SJCRH30 (cell line): ENCODE data around the gene PLA2R1.

DNA sequence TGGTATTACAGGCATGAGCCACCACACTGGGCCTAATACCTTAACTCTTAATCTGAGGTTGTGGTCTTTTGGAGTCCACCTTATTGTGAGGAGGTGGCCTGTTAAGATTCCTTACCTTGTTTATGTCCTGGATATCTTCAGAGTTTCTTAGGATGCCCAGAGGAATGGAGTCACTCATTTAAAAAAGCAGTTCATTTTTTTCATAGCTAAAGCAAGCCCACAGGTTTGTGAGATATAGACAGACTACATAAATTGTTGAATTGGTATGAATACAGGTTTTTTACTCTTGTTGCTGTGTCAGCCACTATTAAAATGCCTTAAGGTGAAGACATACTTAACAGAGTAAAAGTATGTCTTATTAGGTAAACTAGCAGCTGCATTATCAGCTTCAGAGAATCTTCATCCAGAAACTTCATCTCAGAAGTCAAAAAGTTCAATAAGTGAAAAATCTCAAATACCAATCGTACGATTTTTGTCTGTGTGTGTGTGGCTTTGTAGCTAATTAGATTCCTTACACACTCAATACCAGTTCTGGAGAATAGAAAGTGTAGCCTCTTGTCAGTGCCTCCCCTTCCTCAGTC, 8.9 kb downstream of the MARCHF7 start:
- RAMPAGE, long total RNA, result no peak

GRCh38 chr2:159750398-159751496, 38.4 kb downstream of the MARCHF7 start:
- RAMPAGE, long total RNA, result no peak

- RAMPAGE, long total RNA, result no peak
Measured at GRCh38 chr2:159936533-159936891, 32.0 kb upstream of the LY75 start.

- RAMPAGE, long total RNA, result no peak
Measured at GRCh38 chr2:160028484-160029207, 33.8 kb downstream of the PLA2R1 start.

DNA sequence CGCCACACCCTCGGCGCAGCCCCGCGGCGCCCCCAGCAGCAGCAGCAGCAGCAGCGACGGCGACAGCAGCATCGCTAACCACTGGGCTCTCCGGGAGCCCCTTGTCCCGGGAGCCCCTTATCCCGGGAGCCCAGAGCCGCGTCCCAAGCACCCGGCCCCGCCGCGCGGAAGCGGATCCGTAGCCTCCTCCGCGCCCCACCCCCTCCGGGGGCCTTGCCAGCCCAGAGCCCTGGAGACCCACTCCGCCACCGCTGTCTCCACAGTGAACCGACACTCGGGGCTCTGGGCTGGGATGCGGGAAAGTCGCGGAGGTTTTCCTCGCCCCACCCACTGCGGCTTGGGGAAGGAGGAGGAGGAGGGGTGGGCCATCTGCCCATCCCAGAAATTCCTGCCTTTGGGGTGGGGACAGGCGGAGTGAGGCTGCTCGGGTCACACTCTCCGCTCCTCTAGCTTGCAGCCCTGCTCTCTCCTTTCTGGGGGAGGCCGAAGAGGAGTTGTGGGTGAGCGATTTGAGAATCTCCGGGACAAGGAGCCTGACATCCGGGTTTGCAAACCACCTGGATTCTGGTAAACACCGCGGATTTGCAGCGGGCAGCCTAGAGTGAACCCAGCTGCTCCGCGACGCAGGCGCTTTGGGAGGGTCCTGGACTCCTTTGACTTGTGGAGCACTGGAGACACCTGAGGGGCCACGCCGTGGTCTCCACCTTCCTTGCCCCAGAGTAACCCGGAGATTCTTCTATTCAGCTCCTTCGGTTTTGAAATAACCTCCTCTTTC, at the start of gene PLA2R1:
Gene PLA2R1, minus strand, starts transcription at position 284 of the 775 bp plus-strand sequence.
- RAMPAGE, long total RNA, result no peak

GRCh38 chr2:160269817-160270036, 69.7 kb upstream of the ITGB6 start:
- RAMPAGE, long total RNA, result no peak

- RAMPAGE, long total RNA, result no peak
Measured at GRCh38 chr2:160331327-160331763, 131.3 kb upstream of the ITGB6 start.

DNA sequence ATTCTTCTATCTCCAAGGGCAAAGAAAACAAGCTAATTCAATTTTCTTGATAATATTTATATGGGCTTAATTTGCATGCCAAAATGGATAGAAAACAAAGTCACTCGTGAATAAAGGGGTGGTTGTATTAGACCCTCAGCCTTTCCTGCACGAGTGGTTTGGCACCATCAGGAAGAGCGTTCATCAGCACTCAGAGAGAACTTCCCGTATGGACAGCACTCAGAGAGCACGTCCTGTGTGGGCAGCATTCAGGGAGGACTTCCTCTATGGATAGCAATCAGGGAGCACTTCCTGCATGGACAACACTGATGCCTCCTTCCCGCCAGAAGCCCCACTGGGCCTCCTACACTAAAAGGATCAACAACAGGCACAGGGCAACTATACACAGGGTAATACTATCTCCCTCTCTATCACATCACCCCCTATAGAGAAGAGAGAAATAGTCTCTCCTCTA, 122.1 kb downstream of the RBMS1 start:
- RAMPAGE, long total RNA, result no peak

- RAMPAGE, long total RNA, result no peak
Measured at GRCh38 chr2:160384976-160385315, 108.7 kb downstream of the RBMS1 start.

GRCh38 chr2:160408515-160408925, 85.1 kb downstream of the RBMS1 start:
- RAMPAGE, long total RNA, result no peak

- RAMPAGE, long total RNA, result no peak
Measured at GRCh38 chr2:161077495-161078462, 82.4 kb upstream of the TANK start.

GRCh38 chr2:161324041-161324814, 16.0 kb downstream of the PSMD14 start:
- RAMPAGE, long total RNA, result no peak

- RAMPAGE, long total RNA, result no peak
Measured at GRCh38 chr2:161905546-161906214, 168.3 kb downstream of the DPP4 start.

- RAMPAGE, long total RNA, result no peak
Measured at GRCh38 chr2:162014134-162014526, 59.9 kb downstream of the DPP4 start.

- RAMPAGE, long total RNA, result no peak
Measured at GRCh38 chr2:162768540-162769059, 70.0 kb downstream of the KCNH7 start.

DNA sequence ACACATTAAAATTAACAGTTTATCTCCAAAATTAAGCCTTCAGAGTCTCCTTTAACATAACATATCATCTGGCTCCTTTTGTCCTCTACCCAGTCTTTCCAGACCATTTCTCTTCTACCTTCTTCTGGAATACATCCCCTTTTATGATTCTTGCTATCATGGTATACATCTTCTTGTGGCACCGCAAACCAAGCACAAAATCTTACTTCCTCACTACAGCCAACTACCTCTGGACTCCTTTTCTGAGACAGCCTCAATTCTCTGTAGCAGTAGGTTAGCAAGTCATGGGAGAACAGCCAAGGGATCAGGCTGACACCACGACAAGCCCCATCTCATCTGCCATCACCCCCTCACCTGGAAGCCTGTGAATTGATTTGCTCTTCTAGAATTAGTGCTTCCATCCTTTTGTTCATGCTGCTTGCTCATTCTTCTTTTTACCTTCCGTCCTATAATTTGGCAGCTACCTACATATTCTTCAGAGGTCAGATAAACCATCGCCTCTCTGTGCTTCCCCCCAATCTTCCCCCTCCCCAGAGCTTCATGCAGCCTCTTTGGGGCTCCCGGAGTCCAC, 55.5 kb downstream of the FIGN start:
- RAMPAGE, long total RNA, result no peak

GRCh38 chr2:164675741-164676068, 54.4 kb upstream of the GRB14 start:
- RAMPAGE, long total RNA, result no peak

- RAMPAGE, long total RNA, result no peak
Measured at GRCh38 chr2:164711291-164711596, 90.0 kb upstream of the GRB14 start.

DNA sequence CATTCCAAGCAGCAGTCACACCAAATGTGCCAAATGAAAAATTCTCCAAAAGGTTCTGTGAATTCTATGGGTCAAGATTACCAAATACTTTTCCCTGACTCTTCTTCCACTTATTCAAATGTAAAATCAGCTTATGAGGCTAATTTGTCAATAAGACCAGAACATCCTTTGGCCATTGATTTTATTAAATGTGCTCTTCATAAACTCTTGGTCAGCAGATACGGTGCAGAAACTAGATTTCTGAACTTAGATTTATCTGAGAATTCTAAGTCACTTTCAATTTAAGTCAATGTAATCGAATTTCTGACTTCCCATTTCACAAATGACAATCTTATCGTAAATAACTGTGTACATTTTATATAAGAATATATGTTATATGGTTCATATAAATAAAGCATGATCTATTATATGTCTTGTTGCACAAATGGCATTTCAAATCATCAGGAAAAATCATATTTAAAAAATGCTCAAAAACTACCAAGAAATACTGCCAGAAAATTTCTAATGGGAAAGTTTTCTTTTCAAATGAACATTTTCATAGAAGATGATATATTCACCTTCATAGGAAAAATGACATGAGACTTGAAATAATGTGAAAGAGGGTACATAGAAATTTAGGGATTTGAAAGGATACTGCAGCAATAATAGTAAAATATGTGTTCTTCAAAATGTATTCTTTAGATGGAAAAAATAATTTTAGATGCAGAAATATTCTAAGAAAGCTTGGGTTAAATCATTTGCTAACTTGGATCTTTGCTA, 94.8 kb upstream of the GRB14 start:
- RAMPAGE, long total RNA, result no peak

GRCh38 chr2:164920346-164920863, 34.9 kb downstream of the SLC38A11 start:
- RAMPAGE, long total RNA, result no peak